AG04449 (cell line): ENCODE measurements around the gene CYLD.

DNA sequence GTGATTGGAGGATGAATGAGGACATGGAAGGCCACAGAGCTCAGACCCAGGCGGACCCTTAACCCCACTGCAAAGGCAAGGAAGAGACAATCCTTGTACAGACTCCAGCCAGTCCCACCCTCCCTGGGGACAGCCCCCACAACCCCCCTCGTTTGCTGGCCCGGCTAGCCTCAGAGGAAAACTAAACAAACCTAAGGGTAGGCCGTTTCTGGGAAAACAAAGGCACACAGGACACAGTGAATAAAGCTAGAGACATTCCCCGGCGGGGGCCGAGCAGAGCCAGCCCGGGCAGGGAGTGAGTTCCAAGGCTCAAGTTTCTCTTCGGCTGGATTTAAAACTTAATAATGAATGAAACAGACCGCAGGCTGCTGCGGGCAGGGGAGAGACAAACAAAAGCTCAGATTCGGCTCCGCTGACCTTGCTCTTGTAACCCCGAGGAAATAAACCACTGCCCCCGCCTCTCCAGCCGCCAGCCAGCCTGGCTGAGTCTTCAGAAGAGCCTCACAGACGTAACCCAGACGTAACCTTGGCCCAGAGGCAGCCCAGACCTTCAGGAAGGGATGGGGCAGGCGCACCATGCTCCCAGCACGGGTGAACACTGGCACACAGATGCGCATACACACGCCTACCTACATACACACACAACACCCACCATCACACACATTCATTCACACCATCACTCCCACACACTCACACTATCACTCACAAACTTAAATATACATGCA lies 216.1 kb downstream of the ZNF423 start:
- RRBS, result 18% methylated on average over 2 of the region's 22 CpGs

GRCh38 chr16:49755271-49755904 lies 100.5 kb downstream of the ZNF423 start:
- RRBS, result no CpG with 5 or more reads among the region's 18 CpGs

DNA sequence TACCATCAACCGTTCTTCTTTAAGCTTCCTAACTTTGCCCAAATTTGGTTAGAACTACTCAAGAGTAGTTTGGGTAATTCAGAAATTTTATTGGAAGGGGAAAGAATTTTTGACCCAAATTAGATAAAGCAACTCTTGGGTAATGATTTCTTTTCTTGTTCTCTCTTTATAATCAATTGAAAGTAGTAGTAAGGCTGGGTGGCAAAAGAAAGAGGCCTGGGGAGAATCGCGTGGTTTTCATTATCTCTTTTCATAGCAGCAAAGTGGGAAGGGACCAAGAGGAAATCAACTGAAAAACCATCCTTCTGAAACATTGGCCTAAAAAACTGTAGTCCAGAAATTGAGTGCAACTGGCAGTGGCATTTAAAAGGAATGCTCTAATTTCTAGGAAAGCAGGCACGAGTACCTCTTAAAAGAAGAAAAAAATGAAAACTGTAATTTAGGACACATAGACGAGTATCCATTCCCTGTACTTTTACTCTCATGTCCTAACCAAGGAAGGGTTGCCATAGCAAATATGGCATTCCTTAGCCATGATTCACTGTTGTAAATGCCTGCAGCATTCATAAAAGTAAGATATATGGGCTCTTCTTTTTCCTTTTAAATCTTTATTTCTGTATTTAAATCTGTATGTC lies 49.6 kb downstream of the TENT4B start:
- RRBS, result no CpG with 5 or more reads among the region's 5 CpGs

DNA sequence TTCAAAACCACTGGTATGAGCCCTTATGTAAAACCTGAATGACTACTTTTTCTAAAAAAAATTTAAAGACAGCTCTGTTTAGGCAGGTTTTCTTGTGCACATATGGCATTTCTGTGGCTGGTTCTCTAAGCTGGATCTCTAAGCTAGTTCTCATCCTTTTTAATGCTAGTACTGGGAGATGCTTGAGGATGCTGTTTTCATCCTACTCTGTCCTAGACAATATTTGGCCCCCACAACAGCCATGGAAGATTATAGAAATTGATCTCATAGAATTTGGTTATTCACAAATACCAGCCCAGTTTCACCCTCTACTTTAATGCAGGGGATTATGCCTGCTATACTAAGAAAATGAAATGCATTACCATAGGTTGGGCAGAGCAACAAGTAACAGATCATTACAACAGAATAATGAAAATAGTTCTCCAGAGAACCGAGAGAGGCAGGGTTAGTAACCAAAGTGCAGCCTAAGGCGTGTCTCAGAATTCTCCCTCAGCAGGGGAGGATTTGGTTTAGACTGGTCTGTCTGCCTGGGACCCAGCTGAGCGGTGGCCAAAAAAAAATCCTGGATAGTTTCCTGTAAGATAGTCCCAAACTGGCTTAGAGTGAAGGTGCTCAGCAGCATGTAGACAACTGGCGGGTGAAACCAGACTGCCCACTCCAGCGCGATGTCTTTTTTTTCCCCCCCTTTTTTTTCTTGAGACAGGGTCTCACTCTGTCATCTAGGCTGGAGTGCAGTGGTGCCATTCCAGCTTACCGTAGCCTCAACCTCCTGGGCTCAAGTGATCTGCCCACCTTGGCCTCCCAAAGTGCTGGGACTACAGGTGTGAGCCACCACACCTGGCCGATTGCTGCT lies 30.8 kb upstream of the ADCY7 start:
- RRBS, result no CpG with 5 or more reads among the region's 8 CpGs

GRCh38 chr16:50275511-50275931 lies 9.2 kb downstream of the ADCY7 start:
- RRBS, result no CpG with 5 or more reads among the region's 4 CpGs

DNA sequence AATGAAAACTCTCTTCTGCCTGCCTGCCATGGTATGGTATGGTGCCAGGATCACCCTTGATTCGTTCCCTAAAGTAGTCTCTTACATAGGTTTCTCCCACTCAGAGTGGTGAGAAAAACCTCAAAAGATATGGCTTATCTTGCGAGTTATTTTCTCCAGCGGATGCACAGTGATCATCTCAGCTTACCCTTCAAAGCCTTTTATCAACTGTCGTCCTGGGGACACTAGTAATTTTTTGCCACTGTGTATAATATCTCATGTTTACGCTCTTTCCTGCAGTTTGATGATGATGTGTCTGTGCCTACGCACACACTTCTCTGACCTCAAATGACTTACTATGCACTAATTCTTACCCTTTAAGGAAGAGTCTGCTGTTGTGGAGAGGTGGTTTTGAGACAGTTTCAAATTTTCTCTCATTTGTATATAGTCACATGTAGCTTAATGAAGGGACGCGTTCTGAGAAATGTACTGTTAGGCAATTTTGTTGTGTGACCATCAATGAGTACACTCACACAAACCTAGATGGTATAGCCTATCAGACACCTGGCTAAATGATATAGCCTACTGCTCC lies 29.9 kb downstream of the BRD7 start:
- RRBS, result no CpG with 5 or more reads among the region's 8 CpGs

DNA sequence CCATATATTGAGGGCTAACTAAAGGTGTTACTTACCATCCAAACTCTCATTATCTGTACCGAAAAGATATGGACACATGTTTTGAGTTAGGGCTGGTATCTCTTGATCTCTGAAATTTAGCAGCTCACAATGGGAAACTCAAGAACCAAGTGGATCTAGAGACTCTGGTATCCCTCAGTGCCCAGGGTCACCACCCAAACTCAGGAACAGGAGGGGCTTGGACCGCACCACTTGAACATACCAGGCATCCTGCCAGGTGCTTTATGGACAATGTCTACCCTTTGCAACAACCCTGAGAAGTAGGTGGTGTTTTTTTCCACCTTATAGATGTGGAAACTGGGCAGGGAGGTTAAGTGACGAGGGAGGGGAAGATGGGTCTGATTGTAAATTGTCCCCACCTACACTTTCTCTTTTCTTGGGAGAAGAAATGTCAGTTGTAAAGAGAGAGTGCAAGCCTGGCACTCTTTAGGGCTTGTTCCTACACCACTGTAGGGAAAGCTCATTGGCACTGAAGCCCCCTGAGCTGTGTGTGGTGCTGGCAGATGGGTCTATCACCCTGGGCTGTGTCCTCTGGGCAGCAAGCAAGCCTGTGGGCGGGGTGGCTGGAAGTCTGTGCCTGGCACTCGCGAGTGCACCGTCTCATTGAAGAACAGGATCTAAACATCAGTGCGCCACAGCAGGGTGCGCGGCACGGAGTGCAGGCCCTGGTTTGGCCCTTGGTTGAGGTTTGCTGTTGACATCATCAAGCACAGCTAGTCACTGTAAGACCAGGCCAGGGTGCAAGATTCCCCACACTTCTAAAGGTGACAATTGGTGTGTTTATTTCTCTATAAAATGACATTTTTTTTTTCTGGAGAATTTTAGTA lies 15.0 kb downstream of the NOD2 start:
- RRBS, result no CpG with 5 or more reads among the region's 11 CpGs

DNA sequence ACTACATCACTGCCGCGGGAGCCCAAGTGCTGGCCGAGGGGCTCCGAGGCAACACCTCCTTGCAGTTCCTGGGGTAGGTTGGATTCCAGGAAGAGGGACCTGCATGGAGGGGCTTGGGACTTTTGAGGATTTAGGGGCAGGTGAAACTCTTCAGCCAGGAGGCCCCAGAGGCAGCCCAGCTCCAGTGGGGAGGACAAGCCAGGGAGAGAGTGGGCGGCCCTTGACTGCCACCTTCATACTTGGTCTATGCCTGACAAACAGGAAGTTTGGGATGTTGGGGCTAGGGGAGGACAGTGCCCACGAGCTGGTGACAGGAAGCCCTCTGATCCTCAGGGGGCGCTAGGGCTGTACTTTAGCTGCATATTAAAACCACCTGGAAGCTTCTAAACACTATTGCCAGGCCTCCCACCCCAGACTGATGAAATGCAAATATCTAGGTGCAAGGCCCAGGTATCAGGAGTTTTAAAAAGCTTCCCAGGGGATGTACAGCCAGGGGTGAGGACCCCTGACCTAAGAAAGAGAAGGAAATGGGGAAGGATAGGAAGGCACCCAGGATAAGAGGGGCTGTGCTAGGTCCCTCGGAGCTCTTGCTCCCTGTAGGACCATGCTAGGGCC lies 21.8 kb upstream of the CYLD start:
- RRBS, result no CpG with 5 or more reads among the region's 8 CpGs

- RRBS, result no CpG with 5 or more reads among the region's 5 CpGs
Measured at GRCh38 chr16:50721782-50723142, 19.6 kb upstream of the CYLD start.

DNA sequence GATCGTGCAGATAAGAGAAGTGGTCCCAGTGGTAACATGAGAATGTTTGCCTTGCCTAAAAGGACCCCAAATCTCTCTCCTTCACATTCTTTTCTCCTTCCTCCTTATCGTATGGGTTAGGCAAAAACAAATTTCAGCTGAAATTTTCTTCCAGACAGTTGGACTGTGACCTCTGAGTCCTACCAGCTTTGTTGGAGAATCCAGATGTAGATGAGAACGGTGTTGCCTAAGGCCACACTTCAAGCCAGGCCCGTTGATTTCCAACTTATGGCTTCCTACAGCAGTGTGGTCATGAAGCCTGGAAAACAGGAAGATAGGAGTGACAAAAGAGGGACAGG lies 1.4 kb upstream of the CYLD start:
- RRBS, result no CpG with 5 or more reads among the region's 4 CpGs

GRCh38 chr16:50741200-50741986 lies 493 bp upstream of the CYLD start:
- RRBS, result no CpG with 5 or more reads among the region's 38 CpGs

GRCh38 chr16:50741987-50742266 lies at the start of gene CYLD:
Gene CYLD (plus strand): TSS chr16:50742086.
- RRBS, result 2% methylated on average over 12 of the region's 37 CpGs

- RRBS, result no CpG with 5 or more reads among the region's 4 CpGs
Measured at GRCh38 chr16:50800982-50801941, 59.4 kb downstream of the CYLD start.

DNA sequence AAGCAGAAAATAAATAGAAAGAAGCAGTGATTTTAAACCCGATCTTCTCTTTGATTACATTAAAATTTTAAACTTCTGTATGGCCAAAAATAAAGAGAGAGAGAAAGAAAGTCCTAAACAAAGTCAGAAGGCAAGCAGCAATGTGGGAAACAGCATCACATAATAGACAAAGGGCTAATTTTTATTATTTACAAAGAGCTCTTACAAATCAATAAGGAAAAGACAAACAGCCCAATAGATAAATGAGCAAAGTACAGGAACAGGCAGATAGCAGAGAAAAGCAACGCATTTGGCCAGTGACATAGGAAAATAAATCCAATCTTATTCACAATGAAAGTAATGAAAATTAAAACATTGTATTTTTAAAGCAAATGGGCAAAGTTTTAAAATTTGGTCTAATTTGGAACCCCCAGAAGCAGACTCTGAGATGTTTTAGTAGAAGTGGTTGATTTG lies 93.1 kb downstream of the SALL1 start:
- RRBS, result no CpG with 5 or more reads among the region's 2 CpGs

DNA sequence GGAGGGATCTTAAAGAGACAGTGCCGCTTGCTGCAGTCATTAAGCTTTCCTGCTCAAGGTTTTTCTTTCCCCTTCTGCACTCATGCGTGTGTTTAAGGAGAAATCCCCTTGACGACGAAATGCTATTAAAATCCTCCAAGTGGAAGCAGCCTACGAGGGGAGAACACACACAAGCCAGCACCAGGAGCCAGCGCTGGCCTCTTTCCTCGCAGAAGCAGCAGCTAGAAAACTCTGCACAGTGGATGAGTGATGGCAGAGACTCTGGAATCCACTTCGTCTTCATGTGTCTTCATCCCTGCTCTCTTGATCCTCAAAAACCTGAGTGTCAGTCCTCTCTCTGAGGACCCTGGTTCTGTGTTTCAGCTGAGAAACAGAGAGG lies 21.9 kb downstream of the SALL1 start:
- RRBS, result no CpG with 5 or more reads among the region's 8 CpGs

DNA sequence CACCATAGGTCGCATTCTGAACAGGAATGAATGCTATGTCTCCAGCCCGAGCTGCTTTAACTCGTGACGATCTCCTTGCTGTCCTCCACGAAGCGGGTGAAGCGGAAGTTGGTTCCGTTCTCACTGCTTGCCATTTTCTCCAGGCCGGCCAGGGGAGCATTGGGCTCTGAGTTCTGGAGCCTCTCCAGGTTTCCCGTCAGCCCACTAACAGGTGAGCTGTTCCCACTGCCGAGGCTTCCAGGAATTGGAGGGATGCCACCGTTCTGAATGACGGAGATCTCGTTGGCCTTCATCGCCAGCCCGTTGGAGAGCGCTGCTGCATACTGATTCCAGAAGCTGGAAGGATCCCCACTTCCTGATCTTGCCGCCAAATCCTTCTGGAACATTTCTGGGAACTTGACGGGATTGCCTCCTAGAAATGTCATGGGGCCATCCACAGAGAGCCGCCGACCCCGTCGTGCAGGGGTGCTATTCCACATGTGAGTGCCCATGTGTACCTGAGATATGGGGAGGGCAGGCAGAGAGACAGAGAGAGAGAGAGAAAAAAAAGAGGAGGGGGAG lies 13.9 kb downstream of the SALL1 start:
- RRBS, result no CpG with 5 or more reads among the region's 23 CpGs

DNA sequence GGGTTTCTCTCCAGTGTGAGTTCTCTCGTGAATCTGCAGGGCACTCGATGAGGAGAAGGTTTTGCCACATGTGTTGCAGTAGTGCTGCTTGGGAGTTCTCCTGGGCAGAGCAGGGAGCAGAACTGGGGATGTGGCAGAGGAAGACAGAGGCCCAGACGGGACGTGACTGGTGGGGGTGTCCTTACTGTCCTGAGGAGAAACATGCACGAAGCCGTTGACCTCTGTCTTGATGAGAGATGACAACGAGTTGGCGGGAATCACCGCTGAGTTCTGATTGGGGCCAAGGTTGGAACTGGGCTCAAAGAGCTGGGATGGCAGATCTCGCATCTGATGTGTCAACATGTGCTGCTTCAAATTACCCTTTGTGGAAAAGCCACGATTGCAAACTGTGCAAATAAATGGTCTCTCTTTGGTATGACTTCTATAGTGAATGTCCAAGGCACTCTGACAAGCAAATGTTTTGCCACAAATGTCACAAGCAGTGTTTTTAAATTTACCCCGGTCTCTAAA lies 12.3 kb downstream of the SALL1 start:
- RRBS, result no CpG with 5 or more reads among the region's 12 CpGs

DNA sequence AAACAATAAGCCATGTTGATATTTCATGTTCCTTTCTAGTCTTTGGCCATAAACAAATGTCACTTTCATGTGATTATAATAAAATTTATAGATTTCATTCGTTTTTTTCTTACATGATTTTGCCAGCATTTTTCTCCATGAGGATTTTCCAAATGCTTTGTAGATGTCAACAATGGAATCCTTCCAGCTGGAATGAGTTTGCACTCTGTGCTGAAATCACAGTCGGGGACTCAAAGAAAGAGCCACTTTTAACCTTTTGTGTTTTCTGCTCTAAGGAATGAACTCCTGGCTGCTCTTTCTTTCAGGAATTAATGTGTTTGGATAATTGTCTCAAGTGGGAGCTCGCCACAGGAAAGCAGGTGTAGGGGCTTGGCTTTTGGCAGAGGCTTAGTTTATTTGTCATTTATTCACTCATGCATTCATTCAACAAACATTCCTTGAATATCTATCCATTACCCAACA lies 372.3 kb upstream of the SALL1 start:
- RRBS, result no CpG with 5 or more reads among the region's 3 CpGs

DNA sequence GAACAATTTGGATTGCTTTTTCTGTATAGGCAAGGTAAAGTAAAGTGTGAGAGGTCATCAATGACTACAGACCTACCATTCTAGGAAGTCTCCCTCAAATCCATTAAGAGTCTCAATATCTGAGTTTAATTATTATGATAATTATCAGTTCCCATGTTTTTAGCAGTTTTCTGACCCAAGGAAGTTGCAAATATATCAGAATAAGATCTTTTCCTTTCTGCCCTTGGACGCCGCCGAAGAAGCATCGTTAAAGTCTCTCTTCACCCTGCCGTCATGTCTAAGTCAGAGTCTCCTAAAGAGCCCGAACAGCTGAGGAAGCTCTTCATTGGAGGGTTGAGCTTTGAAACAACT lies 494.4 kb upstream of the SALL1 start:
- RRBS, result no CpG with 5 or more reads among the region's 6 CpGs

- RRBS, result no CpG with 5 or more reads among the region's 9 CpGs
Measured at GRCh38 chr16:51755185-51755546, 604.1 kb upstream of the SALL1 start.